Thoracic aorta (tissue), 1 donor: Measurements from ENCODE around the gene PPIG.

GRCh38 chr2:168196664-168197348 is 50.6 kb downstream of the STK39 start:
- RAMPAGE, long total RNA = no peak

DNA sequence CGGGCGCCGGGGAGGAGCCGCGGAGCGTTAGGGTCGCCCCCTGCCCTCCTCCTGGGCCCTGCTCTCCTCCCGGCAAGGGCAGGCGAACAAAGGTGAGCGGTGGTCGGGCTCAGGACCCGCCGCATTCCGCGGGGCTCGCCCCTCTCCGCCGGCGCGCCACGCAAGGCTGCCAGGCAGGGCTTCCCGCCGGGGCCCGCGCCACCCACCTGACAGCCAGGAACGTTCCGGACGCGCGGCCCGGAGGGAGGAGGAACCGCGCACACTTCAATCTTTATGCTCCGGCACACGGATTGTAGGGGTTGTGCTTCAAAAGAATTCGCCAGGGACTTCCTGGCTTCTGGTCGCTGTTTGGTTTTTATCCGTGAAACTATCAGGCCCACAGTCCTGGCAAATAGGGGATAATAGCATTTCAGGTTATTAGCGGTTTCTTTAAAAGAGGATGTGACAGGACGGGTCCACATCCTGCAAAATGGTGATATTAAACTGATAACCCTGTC is 801 bp downstream of the CERS6 start:
- RAMPAGE, long total RNA = no peak

DNA sequence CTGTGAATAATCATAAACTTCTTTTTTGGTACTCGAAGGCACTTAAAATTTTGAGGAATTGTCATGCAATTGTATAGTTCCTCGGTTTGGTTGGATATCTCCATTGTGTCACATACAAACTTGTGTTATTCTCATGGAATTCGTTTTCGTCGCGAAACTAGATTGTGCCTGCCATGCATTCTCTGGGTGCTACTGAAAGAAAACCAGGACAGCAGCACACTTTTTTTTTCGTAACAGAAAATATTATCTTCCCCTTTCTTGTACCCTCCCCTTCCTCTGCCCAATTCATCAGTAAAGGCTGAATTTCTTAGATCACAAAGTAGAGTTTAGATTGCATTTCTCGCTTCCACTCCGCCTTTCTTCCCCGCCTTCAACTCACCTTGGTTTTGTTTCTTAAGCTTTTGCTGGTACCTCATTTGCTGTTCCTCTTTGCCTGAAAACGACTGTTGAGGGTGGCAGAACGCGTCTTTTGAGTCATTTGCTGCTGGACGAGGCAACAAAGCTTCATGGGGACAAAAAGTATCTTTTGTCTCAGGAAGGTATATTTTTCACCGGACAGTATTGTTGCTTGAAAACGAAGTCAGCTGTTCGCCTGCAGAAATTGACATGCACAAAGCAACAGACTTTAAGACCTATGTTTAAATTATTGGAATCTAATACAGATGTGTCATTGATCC is 1.4 kb downstream of the CERS6 start:
- RAMPAGE, long total RNA = no peak

- RAMPAGE, long total RNA = no peak
Measured at GRCh38 chr2:168496996-168497378, 40.9 kb downstream of the CERS6 start.

DNA sequence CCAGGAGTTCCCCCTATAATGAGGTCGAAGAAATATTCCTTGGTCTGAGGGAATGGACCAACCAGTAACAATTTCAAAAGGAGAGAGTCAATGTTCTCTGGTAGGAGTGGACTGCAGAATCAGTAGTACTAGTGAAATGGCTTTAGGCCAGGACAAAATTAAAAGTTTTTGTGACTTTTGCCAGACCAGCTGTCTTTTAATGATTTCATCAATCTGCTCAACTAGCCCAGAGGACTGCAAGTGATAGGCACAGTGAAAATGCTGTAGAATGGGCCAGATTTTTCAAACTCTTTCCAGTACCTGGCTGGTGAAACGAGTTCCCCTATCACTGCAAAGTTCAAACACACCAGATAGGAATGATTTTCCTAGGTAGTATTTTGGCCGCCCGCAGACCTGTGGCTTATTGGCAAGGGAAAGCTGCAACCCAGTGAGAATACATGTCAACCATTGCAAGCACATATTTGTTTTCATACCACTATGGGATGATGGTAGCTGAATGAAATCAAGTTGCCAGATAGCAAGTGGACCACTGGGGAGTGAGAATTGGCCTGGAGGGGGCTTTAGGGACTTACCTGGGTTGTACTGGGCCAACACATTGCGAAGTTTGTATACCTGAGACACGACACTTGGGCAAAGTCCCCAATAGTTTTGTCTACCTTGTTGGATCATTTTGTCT is 45.6 kb downstream of the CERS6 start:
- RAMPAGE, long total RNA = no peak

DNA sequence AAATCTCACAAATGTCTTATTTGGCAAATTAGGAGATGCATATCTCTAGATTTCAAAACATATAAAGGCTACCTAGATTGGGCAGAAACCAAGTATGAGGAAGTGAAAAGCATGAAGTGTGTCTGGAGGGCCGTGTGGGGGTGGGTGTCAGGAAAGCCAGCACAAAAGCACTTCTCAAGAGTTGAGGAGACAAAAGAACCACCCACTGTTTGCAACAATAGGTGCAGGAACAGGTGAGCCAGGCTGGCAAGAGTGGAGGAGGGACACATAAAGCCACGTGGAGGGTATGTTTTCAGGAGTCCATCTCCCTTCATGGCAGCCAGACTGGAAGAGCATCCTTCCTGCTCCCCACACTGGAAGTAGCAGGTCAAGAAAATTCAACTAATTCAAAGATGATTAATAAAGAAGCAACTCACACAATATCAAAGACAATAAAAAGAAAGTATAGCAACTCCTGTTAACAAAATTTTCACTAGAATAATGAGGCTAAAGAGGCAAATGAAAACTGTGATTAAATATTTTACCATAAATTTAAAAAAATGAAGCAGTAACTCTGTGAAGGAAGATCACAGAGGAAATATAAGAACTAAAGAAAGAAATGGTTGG is 96.5 kb downstream of the CERS6 start:
- RAMPAGE, long total RNA = no peak

GRCh38 chr2:169107932-169108289 is 38.5 kb downstream of the DHRS9 start:
- RAMPAGE, long total RNA = no peak

- RAMPAGE, long total RNA = start-site peak on the plus strand at chr2:169584366-169584385, 113 reads; start-site peak on the plus strand at chr2:169584566-169584622, 33 reads; start-site peak on the plus strand at chr2:169584787-169584809, 48 reads
Measured at GRCh38 chr2:169584185-169584888, at the start of gene PPIG. PPIG (plus strand) TSS chr2:169584351.

GRCh38 chr2:169716436-169716891 is 17.2 kb upstream of the KLHL23 start:
- RAMPAGE, long total RNA = no peak

- RAMPAGE, long total RNA = no peak
Measured at GRCh38 chr2:169734163-169734545, 522 bp downstream of the KLHL23 start.

DNA sequence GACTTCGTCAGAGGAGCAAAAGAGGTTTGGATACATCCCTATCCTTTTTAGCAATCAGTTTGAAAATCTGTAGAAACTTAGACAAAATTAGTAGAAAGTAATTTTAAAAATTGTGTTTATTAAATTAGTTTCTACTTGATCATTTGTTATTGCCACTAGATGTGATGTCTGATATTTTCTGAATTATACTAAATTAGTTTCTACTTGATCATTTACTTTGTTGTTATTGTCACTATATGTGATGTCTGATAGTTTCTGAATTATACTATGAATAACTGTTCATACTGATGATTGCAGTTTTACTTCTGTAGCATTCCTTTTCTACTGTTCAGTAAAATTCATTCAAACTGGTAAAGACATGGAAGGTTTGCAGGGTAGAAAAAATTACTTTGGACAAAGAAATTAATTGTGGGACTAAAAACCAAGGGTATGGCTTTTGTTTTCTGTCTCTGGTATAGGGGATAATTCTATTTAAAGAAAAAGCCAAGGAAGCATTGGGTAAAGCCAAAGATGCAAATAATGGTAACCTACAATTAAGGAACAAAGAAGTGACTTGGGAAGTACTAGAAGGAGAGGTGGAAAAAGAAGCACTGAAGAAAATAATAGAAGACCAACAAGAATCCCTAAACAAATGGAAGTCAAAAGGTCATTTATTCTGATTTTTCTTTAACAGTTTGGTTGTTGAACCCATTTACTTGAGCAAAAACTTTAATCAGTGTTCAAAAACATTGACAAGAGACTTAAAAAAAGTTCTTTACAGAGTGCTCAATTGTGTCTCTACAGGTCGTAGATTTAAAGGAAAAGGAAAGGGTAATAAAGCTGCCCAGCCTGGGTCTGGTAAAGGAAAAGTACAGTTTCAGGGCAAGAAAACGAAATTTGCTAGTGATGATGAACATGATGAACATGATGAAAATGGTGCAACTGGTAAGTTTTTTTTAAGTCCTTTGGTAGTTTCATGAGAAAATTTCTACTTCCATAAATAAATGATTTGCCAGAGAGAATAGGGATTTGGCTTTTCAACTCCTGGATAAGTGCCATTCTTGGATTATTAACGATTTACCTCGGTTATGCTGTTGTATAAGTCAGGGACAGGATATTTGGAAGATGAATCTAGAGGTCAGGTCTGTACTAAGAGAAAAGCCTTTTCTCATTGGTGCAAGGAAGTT is 12.1 kb downstream of the SSB start:
- RAMPAGE, long total RNA = no peak

DNA sequence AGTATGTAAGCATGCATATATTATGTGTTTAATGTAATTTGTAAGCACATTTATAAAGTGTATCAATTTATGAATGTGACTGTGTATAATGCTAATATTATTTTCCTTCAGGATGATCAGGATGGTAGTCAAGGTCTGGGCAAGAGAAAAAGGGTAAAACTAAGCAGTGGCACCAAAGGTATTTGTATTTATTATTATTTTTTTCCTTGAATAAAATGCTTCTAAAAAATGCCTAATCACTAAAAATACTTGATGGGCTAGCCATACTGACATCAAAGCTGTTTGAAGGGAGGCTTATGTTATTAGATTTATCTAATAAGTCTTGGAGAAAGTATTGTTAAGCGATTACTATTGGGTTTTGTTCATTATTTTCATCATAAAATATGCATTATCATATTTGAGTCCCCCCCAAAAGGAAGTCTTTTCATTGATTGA is 63.8 kb downstream of the UBR3 start:
- RAMPAGE, long total RNA = no peak

DNA sequence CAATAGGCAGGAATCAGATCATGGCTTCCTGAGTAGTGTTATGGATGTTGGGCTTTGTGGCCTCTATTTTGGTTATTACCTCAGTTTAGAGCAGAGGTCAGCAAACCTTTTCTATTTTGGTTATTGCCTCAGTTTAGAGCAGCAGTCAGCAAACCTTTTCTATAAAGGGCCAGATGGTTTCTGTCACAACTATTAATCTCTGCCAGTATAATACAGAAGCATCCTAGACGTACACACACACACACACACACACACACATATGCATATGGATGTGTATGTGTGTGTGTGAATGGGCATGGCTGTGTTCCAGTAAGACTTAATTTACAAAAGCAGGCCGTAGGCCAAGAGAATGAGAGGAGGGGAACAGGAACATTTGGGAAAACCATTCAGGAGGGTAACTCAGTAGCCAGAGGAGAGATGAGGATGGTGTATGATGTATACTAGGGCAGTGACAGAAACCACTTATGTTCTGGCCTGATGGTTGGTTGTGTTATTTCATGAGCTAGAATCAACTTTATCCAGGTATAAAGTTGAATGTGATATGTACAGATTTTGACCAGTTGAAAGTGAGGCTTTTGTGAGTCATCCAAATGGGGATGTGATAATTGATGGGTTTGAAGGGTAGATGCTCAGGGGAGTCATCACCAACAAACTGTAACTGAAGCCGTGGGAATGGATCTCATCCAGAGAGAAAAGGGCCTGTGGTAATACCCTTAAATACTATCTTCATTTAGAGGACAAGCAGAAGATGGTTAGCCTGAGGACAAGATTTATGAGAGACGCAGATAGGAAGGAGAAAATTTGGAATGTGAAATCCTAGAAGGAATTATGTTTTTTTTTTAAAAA is 90.8 kb upstream of the MYO3B start:
- RAMPAGE, long total RNA = no peak

GRCh38 chr2:170505758-170506404 is 209.3 kb upstream of the SP5 start:
- RAMPAGE, long total RNA = no peak

GRCh38 chr2:170872851-170873712 is 56.0 kb upstream of the GORASP2 start:
- RAMPAGE, long total RNA = no peak

DNA sequence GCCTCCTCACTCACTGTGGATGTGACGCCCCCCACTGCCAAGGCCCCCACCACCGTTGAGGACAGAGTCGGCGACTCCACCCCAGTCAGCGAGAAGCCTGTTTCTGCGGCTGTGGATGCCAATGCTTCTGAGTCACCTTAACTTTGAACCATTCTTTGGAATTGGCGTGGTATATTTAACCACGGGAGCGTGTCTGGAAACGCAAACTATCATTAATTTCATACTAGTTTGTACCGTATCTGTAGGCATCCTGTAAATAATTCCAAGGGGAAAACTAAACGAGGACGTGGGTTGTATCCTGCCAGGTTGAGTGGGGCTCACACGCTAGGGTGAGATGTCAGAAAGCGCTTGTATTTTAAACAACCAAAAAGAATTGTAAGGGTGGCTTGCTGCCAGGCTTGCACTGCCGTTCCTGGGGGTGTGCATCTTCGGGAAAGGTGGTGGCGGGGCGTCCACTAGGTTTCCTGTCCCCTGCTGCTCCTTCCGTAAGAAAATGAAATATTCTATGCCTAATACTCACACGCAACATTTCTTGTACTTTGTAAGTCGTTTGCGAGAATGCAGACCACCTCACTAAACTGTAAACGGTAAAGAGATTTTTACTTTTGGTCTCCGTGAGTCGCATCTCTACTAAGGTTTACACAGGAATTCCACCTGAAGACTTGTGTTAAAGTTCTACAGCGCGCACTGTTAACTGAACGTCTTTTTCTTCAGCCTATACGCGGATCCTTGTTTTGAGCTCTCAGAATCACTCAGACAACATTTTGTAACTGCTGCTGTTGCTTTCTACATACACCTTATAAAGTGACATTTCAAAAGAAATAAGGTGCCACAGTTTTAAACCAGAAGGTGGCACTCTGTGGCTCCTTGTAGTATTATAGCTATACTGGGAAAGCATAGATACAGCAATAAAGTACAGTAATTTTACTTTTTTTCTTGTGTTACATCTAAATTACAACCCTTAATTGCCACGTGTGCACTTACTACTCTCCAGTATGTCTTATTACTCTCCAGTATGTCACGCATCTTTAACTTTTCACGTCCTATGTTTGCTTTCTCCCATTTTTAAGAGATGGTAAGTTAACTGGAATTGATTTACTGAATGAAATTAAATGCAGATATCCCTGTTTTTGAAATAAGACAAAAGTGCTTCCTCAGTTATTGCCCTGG is 37.3 kb downstream of the GORASP2 start:
- RAMPAGE, long total RNA = no peak

- RAMPAGE, long total RNA = no peak
Measured at GRCh38 chr2:171086429-171087149, 74.1 kb downstream of the TLK1 start.

- RAMPAGE, long total RNA = no peak
Measured at GRCh38 chr2:171139711-171140234, 20.9 kb downstream of the TLK1 start.

GRCh38 chr2:171326082-171326571 is 107.7 kb downstream of the METTL8 start:
- RAMPAGE, long total RNA = no peak

- RAMPAGE, long total RNA = no peak
Measured at GRCh38 chr2:171524006-171524454, 1.8 kb downstream of the CYBRD1 start.